Ileum (tissue), 1 donor: ENCODE results near the gene CAT.

GRCh38 chr11:33291320-33291861 lies 34.2 kb downstream of the HIPK3 start:
- PRO-cap: no peak

DNA sequence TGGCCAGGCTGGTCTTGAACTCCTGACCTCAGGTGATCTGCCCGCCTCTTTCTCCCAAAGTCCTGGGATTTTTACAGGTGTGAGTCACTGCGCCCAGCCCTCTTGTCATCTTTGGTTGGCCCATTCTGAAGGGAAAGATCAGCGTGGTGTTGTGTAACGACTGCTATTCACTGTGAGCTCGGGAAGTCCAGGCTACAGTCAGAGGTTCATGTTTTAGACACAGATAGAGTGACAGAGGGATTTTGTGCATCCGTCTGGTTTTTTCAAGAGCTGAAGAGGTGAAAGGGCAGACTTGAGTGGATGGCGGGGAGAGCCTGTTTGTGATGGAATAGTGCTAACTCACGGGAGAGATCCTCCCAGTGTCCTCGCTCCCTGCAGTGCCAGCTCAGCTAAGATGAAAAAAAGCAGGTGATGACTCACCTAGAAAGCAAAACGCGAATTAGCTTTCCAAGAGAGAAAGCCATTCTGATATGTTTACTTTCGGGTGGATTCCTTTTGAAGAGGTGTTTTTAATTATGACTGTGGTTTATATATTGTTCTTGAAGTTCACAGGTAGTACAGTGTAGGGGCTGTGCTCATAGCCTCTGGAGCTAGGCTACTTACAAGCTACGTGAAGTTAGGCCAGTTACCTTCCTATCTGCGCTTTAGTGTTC lies 67.3 kb downstream of the C11orf91 start:
- PRO-cap: no peak

- PRO-cap: no peak
These were observed 8.6 kb downstream of the C11orf91 start for GRCh38 chr11:33691906-33692626.

DNA sequence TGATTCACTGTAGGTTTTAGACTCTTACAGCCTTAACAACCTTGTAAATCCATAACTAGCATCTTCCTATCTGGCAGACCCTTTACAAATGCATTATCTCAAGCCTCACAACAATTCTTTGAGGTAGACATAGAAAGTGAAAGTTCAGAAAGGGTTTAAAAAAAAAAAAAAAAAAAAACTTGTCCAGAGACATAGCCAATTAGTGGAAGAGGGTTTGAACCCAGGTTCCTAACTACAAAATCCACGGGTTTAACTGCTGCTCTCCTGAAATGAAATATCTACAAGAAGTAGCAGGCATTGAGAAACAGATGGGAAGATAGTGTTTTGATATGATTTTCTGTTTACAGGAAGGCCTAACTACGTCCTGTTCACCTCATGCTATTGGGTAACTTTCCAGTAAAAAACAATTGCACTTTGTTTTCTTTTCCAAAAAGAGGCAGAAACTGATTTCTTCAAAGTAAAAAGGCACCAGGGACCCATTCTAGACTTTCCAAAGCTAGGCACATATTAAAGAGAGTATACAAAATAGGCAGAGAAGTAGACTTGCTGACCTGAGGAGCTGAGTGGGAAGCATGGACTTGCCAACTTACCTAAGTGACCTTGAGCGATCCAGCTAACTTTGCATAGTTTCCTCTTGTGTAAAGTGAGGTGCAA lies 5.9 kb upstream of the C11orf91 start:
- PRO-cap: no peak

GRCh38 chr11:34105792-34106736 lies 635 bp downstream of the NAT10 start:
- PRO-cap: no peak

- PRO-cap: no peak
These were observed 36.2 kb downstream of the NAT10 start for GRCh38 chr11:34141539-34142099.

DNA sequence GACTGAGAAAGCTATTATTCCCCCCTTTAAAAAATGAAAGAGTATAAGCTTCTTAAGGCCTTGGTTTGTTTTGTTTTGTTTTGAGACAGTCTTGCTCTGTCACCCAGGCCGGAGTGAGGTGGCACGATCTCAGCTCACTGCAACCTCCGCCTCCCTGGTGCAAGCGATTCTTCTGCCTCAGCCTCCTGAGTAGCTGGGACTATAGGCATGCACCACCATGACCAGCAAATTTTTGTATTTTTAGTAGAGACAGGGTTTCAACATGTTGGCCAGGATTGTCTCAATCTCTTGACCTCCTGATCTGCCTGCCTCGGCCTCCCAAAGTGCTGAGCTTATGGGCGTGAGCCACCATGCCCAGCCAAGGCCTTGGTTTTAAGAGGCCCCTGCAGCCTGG lies 75.4 kb downstream of the NAT10 start:
- PRO-cap: no peak

DNA sequence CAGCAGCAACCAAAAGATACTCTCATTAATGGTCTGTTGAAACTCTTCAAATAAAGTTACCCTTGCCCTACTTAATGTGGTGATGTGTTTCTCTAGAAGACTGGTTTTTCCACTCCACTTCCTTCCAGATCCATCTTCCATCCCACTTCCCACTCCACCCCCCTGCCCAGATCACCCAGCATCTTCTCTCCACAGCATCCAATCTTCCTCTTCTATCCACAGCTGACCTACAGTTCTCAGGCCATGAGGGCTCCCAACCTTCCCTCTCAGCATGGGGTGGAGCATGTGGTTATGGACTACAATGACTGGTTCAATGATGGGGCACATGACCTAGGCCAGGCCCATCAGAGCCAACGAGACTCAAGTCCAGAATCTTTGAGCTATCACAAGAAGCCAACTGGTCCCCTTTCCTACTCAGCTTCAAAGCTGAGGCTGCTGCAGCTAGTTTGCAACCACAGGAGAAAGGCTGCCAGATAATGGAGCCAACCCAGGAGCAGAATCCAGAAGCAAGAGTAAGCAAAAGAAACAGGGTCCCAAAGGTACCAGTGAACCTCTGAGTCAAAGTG lies 28.5 kb downstream of the ABTB2 start:
- PRO-cap: no peak

GRCh38 chr11:34435985-34436565 lies 2.7 kb upstream of the CAT start:
- PRO-cap: no peak

DNA sequence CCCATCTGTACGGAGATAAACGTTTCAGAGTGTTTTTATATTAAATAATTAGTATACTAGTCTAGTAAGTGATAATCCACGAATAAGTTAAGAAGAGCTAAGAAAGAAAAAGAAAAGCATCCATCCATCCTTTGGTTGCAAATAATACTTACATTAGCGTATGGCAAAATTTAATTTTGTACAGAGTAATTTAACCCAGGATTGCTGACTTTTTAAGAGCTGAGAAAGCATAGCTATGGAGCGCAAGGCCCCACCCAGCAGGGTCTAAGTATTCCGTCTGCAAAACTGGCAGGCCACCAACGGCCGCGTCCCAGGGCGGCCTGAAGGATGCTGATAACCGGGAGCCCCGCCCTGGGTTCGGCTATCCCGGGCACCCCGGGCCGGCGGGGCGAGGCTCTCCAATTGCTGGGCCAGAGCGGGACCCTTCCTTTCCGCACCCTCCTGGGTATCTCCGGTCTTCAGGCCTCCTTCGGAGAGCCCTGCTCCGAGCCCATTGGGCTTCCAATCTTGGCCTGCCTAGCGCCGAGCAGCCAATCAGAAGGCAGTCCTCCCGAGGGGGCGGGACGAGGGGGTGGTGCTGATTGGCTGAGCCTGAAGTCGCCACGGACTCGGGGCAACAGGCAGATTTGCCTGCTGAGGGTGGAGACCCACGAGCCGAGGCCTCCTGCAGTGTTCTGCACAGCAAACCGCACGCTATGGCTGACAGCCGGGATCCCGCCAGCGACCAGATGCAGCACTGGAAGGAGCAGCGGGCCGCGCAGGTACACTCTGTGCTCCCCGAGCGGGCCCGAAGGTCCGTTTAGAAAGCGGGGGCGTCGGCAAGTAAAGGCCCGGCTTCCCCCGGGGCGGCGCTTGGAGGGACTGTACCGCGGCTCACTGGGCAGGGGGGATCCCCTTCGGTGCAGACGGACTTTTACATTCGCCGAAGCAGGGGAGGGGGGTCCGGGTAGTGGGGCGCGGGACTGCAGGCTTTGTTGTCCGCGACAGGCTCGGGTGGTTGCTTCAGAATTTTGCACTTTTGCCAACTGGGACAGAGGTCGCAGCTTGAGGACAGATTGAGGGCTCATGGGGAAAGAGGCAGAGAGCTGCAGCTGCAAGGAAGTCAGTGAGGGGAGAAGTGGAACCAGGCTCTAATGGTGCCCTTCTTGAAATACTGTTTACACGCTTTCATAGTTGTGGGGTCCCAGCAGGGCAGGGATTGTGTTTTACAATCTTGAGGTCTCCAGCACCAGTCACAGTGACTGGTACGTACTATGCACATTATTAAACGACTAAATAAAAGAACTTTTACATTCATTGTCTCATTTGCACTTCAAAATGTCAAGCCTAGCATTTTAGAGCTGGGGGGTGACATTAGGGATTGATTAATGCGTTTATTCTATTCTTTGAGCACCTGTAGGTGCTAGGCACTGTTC lies at the start of gene CAT:
CAT (plus strand) TSS at position 616 of the 1,415 bp plus-strand sequence.
- PRO-cap: bidirectional peak, plus-strand start at position 623 of the sequence, minus-strand start at position 443 of the sequence; bidirectional peak, plus-strand start at position 1,068 of the sequence, minus-strand start at position 1,012 of the sequence

GRCh38 chr11:34601884-34602517 lies 18.9 kb upstream of the EHF start:
- PRO-cap: no peak

- PRO-cap: no peak
These were observed 64.3 kb downstream of the EHF start for GRCh38 chr11:34685148-34685563.

DNA sequence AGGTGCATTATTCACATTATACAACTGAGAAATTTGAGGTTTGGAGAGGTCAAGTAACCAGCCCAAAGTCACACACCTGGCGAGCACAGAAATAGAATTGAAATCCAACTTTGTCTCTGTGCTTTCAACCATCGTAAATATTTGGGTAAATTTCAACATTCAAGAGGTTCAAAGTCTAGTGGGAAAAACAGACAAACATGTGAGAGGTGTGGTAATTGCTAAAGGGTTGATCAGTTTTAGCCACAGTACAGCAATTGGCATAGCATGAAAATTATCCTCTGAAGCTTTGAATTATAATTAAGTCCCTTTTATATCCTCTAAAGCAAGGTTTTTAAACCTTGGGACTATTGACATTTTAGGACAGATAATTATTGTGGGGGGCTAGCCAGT lies 131.6 kb downstream of the APIP start:
- PRO-cap: no peak

- PRO-cap: no peak
These were observed 106.5 kb downstream of the APIP start for GRCh38 chr11:34809534-34810174.

- PRO-cap: no peak
These were observed 91.7 kb upstream of the CD44 start for GRCh38 chr11:35047327-35047667.

GRCh38 chr11:35192289-35193529 lies 53.7 kb downstream of the CD44 start:
- PRO-cap: no peak

- PRO-cap: no peak
These were observed 73.4 kb downstream of the CD44 start for GRCh38 chr11:35212429-35212755.

GRCh38 chr11:35216936-35217790 lies 78.2 kb downstream of the CD44 start:
- PRO-cap: no peak

DNA sequence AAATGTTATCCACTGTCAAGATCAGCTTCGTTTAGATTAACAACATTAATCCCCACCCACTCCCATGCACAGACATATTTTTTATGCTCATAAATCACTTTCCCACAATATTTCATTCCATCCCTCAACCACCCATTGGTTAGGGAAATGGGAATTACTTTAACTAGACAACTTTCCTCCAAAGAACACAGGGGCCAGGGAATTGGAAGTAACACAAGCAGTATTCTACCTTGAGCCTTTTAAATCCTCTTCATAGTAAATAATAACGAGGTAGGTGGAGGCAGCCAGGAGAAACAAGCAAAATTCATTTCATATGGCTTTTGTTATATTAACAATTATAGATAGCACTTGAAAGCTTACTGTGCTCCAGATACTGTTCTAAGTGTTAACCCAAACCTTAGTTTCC lies 87.2 kb downstream of the CD44 start:
- PRO-cap: no peak

GRCh38 chr11:35235984-35236458 lies 97.0 kb downstream of the CD44 start:
- PRO-cap: no peak